Hematopoietic multipotent progenitor cell (in vitro differentiated cells): ENCODE measurements around a stretch of chr7.

DNA sequence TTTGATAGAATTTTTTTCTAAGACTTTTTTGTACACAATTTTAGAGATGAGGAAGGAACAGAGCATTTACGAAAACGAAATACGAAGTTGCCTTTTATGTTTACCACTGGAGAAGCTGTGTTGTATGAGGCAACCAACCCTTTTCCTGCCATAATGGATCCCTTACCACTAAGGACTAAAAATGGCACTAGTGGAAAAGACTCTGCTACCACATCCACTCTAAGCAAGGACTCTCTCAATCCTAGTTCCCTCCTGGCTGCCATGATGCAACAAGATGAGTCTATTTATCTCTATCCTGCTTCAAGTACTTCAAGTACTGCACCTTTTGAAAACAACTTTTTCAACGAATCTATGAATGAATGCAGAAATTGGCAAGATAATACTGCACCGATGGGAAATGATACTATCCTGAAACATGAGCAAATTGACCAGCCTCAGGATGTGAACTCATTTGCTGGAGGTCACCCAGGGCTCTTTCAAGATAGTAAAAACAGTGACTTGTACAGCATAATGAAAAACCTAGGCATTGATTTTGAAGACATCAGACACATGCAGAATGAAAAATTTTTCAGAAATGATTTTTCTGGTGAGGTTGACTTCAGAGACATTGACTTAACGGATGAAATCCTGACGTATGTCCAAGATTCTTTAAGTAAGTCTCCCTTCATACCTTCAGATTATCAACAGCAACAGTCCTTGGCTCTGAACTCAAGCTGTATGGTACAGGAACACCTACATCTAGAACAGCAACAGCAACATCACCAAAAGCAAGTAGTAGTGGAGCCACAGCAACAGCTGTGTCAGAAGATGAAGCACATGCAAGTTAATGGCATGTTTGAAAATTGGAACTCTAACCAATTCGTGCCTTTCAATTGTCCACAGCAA lies 40.7 kb downstream of the AHR start:
- CAGE, long polyA plus RNA, result no peak

- CAGE, long polyA plus RNA, result no peak
These were observed 71.2 kb downstream of the AHR start for GRCh38 chr7:17369670-17370121.

GRCh38 chr7:17371857-17372667 lies 73.6 kb downstream of the AHR start:
- CAGE, long polyA plus RNA, result no peak

DNA sequence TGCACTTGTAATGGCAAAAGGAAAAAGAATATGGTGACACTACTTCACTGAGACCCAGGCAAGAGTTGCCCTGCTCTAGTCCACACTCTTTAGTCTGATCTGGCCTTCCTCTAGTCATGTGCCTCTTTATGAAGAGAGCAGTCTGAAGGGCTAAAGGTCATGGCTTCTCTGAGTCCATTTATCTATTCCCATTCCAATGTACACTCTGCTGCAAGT lies 209.2 kb downstream of the AHR start:
- CAGE, long polyA plus RNA, result no peak

- CAGE, long polyA plus RNA, result no peak
These were observed 320.1 kb downstream of the AHR start for GRCh38 chr7:17618329-17619103.

GRCh38 chr7:17651759-17652321 lies 288.5 kb downstream of the SNX13 start:
- CAGE, long polyA plus RNA, result no peak

DNA sequence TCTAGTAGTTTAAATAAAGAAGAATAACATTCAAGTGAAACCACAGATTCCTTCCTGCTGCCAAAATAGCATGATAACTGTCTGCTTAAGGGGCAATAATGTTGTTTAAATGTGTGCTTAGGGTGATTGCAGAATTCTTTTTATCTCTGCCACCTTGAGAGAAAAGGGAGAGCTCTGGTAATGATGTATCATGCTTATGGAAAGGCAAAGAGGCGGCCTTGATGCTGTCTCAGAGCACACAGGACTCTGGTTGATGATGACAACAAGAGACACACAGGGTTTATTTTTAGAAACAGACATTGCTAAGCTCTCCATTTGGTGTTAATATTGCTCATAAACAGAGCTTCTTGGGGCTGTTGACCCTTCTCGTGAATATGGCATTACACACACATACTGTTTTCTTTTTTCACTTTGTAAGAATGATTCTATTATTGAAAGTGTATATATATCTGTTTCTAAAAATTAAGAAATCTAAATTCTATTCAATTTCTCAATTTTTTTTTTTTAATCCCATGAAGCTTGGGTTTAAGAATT lies 10.6 kb downstream of the HDAC9 start:
- CAGE, long polyA plus RNA, result no peak

- CAGE, long polyA plus RNA, result no peak
These were observed 143.0 kb downstream of the HDAC9 start for GRCh38 chr7:18638590-18638884.

DNA sequence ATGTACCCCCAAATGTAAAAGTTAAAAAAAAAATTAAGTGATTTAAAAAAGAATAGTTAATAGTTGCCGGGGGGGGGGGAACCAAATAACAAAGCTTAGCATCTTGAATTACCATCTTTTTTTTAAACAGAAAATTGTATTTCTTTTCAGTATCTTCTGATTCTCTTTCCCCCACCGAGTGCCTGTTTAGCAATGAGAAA lies 236.8 kb downstream of the TWIST1 start:
- CAGE, long polyA plus RNA, result no peak

GRCh38 chr7:19707167-19707717 lies 1.6 kb downstream of the POLR1F start:
- CAGE, long polyA plus RNA, result no peak

GRCh38 chr7:20125001-20125595 lies 92.1 kb downstream of the MACC1 start:
- CAGE, long polyA plus RNA, result no peak

DNA sequence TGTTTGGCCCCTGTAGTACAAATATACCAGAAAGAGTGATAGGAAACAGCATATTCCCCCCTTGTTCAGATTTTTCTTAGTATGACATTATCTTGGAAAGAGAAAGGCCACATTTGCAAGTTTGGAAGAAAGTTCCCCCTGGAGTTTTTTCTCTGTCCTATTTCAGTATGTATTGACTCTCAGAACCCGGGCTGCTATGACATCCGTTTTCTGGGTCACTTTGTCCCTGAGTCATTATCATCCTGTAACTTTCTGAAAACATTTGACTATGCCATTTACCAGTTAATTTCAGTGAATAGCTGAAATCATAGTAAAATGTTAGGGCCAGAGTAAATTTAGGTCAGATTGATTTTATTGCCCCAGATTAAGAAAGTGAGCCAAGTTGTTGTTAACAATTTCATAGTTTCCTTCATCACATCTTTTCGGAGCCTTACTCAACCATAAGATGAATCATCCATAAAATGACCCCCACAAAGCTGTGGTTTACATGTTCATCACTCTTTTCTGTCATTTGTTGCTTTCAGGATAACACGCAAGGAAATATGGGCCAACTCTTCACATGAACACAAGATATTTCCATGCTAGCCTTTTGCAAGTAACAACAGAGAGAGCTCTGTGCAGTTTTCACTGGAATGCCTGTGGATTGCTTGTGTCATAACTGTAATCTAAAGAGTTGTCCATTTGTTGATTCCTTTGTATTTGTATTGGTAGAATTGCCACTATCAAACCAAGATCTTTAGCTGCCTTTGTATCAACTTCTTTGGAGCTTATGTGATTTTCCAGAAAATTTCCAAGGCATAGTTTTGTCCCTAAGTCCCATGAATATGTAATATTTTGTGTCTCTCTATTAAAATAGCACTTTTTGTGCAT lies 3.9 kb upstream of the MACC1 start:
- CAGE, long polyA plus RNA, result no peak

DNA sequence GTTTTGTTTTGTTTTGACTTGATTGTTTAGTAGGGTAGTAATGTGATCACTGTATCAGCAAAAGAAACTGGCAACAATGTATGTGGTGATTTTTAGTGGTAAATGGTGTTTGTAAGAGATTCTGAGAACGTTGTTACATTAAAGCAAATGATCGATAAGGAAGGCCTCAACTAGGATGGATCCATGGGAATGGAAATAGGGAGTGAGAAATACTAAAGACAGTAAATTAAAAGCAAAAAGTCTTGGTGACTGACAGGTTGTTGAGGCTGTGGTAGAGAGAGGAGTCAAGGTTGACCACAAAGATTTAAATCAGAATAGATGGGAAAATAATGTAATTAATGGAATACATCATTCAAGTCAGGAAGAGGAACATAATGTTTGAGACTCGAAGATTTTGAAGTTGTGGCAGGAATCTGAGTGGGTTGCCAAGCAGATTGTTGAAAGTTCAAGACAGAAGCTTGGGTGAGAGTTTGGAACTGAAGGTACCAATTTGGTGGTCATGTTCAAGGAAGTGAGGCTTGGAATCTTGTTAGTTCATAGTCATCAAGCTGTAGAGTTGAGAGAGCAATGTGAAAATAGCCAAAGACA lies 16.7 kb downstream of the ITGB8 start:
- CAGE, long polyA plus RNA, result no peak

- CAGE, long polyA plus RNA, result no peak
These were observed 1.9 kb downstream of the SP8 start for GRCh38 chr7:20784655-20785298.

GRCh38 chr7:20797643-20798756 lies 11.3 kb upstream of the SP8 start:
- CAGE, long polyA plus RNA, result no peak

DNA sequence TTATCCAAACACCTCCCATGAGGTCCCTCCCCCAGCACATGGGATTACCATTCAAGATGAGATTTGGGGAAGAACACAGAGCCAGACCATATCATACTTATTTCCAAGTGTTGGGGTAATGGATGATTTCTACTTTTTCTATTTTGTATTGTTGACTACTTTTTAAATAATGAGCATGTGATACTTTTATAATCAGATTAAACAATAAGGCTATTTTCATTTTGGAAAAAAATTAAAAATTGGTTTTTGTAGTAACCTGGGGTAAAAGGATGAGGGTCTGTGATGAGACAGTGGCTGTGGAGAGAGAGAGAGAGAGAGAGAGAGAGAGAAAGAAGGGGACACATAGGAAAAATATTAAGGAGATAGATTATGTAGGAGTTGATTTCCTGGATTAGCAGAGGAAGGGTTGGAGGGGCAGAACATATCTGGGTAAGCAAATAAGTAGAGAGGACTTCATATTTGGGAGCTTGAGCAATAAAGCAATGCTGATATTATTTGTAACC lies 301.3 kb upstream of the SP8 start:
- CAGE, long polyA plus RNA, result no peak

- CAGE, long polyA plus RNA, result no peak
These were observed 44.5 kb upstream of the SP4 start for GRCh38 chr7:21383397-21383756.

DNA sequence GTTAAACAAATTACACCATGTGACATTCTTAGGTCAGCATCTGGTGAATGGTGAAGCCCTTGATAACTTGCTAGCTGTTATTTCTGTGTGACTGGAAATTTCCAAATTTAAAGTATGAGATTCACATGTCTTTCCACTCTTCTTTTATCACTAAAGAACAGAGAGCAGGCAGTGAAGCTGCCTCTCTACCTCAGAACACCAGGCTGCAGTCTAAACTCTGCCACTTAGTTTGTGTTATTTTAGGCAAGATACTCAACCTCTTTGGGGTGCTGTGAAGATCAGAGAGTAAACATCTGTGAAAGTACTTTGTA lies 15.5 kb upstream of the SP4 start:
- CAGE, long polyA plus RNA, result no peak

GRCh38 chr7:21428551-21428970 lies 678 bp downstream of the SP4 start:
- CAGE, long polyA plus RNA, result no peak

DNA sequence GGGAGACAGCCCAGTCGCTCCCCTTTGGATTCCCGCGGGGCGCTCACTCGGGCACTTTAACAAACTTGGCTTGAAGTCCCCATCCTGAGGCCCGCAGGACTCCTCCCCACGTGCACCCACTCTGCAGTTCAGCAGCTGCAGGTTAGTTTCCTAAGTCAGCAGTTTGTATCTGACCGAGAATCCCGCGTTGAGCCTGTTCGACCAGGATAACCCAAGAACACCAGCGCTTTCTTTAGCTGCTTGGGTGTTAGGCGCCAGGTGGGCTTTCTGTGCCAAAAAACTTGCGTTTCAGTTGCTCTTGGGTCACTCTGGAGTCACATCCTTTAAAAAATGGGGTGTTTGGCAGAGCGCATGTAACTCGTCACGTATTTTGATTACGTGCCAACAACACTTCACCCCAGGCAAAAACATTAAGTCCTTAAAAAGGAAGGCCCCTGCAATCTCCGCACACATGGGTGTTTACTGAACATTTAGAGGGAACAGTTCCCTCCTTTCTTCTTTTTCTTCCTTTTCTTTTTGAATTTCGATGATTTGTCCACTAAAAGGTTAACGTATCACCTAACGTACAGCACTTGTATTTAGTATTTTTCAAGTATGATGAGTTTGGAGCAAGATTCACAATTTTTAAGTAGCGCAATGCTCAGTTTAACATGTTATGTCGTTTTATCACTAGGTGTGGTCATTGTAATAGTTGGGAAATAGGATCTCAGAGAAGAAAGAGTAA lies 969 bp downstream of the DNAH11 start:
- CAGE, long polyA plus RNA, result no peak